ENCODE measurements around a stretch of chr1.

DNA sequence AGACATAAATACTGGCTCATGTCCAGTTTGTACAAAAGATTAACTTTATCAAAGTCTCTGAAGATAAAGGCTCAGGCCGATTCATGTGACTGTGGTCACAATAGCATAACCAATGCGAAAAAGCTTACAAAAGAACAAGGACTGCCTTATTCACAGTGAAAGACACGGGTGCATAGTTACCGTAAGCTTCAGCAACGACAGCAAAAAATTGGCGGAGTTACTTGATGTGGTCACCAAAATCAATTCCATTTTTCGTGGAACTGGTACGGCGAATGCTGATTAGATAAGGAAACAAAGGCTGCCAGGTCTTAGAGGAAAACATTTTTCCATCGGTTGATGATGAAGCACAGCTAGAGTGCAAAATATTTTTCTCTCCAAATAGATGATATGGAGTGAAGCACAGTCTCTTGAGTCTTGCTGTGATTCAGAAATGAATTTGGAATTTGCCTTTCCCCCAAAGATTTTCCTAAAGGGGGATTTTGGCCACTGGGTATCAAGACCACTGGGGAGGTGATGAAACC, 173.4 kb upstream of the CHRM3 start:
- PRO-cap, 2 experiments = no peak in any of the 2 experiments

DNA sequence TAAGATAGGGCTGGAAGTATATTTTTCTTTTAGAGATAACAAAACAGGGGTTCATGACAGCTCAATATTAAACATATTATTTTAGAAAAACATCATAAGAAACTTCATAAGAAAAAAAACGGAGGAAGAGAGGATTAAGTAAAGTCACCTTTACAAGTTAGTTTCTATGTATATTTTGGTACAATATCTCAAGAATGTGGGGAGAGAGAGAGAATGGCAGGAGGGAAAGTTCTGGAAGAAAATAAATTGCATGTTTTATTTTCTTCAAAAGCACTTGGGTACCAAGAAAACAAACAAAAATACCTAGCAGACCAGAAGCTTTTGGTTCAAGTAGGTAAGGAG, 60.8 kb downstream of the CHRM3 start:
- PRO-cap, 2 experiments = no peak in any of the 2 experiments

GRCh38 chr1:239668787-239669357, 282.5 kb downstream of the CHRM3 start:
- PRO-cap, 2 experiments = no peak in any of the 2 experiments

DNA sequence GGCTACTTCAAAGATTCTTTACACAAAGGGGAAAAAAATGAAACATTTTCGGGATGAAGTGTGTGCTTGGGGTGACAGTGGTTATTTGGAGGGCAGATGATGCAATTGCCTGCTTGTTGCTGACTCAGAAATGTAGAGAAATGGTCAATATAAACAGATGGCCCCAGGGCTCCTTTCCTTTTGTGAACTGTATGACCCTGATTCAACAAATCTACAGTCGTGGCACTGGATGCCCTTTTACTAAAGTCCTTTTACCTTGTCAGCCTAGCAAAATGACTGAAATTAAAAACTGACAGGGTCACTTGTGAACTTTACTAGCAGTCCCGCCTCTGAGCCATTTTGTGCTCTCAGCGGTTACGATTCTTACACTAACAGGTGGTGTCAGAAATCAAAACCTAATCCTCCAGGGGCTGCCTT, 49.9 kb downstream of the GREM2 start:
- PRO-cap, 2 experiments = no peak in any of the 2 experiments

DNA sequence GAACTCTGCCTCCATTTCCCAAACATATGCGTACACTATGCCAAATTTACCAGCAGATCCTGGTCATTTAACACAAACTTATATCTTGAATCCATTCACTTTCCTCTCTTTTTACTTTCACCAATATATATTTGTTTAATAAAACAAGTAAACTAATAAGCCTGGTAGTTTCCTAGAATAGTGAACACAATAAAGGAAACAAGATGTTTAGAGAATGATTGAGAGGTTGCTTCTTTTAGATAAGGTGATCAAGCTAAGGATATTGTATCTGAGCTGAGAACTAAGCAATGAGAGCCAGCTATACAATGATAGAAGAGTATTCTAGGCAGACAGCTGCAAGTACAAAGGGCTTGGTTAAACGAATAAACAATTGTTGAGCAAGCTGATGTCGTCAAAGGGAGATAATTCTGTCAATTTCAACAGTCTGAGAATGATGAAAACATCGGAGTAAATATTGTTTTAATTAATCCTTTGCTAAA, 5.4 kb upstream of the FH start:
- PRO-cap, 2 experiments = no peak in any of the 2 experiments

DNA sequence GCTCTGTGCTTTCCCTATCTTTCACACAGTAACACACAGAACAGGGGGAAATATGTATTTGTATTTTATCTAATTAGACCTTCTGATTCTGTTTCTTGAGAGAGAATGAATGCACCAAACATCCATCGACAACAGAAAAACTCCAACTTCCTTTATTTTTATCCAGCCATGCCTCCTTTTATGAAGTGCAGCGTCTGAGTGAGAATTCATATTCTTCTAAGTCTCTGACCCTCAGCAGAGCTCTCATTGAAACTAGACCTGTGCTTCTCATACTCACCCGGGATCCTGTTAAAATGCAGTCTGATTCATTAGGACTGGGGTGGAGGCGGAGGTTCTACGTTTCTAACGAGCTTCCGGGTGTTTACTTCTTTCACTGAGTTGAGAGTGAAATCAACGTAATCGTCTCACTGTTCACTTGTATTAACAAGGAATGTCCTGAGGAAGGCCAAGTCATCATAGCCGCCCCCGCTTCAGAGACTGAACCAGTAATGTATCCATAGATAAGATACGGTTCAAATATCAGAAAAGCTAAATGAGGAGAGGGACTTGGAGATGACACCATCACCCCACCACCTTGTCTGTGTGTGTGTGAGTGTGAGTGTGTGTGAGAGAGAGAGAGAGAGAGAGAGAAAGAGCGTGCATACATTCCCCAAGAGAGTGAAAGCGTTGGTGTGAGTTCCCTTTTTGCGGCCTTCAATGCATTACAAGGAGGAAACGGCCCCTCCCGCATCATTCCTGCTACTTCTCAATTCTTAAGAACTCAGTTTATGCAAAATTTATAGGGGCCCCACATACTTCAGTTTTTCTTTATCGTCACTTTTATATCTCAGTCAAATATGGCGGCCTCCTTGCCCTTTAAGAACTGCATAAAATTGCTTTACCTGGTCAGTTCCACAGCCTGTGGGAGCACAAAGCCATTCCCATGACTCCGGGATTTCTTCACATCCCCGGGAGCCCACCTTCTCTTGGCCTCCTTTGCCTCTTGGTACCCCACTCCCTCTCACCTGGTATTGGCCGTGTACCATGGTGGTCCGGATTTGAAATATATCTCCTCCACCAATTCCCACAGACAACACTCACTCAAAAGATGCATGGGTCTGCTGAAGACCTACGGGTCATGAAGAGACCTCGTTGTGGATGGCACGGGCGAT, 19.8 kb downstream of the KMO start:
- PRO-cap, 2 experiments = peak in 2 of 2 experiments; most common plus-strand start position 418 of the sequence (in 2); most common minus-strand start position 302 of the sequence (in 2)

DNA sequence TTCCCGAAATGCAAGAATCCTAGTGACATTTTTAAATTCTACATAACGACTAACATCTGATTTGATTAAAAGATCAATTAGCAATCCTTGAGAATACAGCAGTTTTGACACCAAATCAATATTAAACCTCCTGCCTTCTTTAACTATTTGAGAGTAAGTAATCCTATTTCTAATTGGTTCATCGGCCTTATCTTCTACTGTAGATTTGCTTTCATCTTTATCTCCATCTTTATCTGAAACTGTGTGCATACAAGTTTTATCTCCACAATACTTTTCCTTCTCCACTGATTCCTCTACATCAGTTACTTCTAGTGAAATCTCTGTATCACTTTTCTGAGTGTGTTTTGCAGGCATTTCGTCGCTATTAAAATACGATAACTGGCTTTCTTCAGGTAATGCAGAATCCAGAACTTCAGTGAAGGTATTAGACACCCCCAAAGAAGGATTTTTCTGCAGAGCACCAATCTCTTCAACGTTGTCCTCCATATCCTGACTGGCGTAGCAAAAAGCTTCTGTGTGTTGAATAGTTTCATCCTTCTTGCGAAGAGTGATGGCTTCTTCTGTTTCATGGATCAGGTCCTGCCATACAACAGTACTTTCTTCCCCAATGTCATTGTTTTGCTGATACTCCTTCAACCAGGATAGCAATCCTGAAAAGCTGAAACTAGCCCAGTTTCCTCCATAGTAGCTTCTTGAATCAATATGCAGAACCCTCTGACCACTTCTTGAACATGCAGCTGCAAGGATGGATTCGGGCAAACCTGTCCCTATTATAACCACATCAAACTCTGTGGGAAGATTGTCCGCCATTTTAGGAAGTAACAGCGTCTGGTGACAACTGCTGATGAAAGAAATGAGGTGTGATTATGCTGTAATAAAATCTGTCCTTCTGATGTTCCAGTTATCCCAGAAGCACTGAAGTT, 5.0 kb downstream of the CHML start:
- PRO-cap, 2 experiments = no peak in any of the 2 experiments

DNA sequence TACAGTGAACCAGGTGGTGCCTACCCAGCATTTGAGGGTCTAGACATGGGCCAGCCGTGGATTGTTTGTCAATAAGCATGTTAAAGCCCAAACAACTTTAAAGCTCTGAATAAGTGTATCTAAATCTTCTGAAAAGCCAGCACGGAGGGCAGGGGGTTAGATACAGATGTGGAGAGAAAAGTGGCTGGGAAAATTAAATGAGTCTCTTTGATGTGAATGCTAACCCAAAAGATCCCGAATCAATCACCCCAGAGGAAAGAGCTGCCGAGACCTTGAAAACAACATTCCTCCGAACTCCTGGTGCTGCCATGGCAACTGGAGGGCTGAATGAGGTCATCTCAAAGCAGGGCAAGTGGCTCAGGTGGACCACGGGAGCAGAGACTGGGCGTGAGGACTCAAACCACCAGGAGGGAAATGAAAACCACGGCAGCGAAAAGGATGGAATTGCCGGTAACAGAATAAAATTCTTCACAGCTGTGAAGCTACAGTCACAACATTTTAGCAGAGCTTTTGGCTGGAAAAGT, 23.5 kb upstream of the BECN2 start:
- PRO-cap, 2 experiments = no peak in any of the 2 experiments

DNA sequence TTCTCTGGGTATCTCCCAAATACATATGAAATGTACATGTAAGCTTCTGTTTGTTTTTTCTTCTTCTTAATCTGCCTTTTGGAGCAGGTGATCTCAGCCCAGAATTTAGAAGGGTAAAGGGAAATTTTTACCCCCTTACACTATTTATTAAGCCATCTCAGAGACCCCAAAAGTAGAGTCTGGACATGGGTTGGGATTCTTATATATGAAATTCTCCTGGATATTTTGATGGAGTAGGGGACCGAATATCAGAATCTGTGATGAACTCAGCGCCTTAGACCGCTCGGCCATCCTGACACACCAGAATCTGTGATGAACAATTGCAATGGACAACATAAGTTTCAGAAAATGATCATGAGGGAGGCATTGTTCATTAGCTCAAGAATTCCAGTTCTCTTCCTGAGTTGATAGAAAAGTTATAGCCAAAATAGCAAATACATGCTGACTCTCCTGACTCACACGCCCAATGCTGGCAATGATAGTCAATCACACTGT, 221.7 kb downstream of the PLD5 start:
- PRO-cap, 2 experiments = no peak in any of the 2 experiments

GRCh38 chr1:242890089-242890779, 364.8 kb downstream of the CEP170 start:
- PRO-cap, 2 experiments = no peak in any of the 2 experiments

- PRO-cap, 2 experiments = no peak in any of the 2 experiments
Observed at GRCh38 chr1:243253126-243253948, 1.7 kb downstream of the CEP170 start.

DNA sequence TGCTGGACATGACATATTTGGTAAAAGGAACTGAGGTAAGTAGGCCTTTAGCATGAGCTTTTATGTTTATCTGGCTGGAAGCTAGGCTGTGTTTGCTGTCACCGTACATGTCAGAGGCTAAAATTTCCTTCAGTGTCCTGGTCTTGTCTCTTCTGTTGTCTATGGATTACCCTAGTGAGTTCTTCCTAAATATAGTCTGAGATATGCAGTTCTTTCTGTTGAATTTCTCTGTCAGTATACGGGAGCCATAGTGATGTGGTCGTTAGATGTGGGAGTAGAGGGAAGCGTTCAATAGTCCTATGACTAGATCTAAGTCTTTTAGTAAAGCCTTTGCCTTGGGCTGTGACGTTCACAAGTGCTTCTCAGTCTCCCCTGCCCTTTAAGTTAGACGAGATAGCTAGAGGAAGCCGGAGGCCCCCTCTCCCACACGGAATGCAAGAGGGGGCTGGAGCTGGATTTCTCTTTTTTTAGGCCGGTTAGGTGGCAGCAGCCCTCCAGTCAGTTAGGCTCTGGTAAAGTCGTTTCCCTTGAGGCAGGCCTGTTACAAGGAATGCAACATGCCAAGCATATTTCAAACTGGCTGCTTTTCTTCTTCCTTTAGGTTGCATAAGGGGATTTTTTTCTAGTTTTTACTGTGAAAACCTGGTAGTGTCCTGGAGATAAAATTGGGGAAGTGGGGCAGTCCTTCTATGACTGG, 28.5 kb downstream of the SDCCAG8 start:
- PRO-cap, 2 experiments = no peak in any of the 2 experiments

GRCh38 chr1:243344020-243344375, 88.2 kb downstream of the SDCCAG8 start:
- PRO-cap, 2 experiments = no peak in any of the 2 experiments

DNA sequence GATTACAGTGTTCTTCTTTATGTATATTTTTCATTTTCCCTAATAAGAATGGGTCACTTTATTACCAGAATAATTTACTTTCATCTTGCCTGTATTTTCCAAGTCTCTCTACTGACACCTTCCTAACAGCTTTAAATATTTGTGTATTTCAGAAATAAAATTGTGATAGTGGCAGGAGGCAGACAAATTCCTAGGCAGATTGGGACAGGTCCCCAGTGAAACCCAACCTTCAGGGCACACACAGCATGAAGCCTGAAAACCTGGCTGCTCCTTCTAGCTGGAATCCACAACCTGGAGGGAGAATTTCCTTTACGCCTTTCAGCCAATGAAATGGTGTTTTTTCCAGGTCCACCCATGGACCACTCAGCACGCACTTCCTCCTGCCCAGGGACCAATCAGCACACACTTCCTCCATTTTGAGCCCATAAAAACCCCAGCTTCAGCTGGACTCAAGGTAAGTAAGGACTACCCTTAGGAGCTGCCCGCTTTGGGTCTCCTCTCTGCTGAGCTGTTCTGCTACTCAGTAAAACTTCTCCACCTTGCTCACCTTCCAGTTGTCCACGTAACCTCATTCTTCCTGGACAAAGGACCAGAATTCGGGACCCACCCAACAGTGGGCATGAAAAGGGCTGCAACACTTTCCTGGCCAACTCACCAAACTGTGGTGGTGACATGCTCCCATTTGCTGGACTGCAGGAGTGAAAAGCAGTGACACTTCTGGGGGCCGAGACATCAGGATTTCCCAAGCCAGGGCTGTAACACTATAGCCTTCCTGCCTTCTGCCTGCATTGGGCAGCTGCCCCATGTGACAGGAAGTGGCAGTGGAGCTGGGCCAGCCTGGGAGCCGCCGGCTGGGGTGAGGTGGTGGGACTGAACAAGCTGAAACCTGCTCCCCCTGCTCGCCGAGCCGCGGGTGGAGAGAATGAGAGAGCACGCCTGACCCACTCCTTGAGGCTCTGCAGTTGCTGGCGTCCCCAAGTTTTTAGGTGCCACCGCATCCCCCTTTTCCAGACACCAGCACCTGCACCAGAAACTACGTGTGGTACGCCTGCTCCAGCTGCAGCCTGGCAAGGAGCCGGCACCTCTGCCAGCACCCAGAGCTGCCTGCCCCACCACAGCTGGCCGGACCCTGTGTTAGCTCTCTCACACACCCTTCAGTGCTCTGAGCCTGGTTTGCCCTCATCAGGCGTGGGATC, 119.8 kb downstream of the AKT3 start:
- PRO-cap, 2 experiments = no peak in any of the 2 experiments

- PRO-cap, 2 experiments = no peak in any of the 2 experiments
Observed at GRCh38 chr1:243790575-243790892, 59.5 kb downstream of the AKT3 start.

GRCh38 chr1:244052056-244052465, 978 bp downstream of the ZBTB18 start:
- PRO-cap, 2 experiments = no peak in any of the 2 experiments

DNA sequence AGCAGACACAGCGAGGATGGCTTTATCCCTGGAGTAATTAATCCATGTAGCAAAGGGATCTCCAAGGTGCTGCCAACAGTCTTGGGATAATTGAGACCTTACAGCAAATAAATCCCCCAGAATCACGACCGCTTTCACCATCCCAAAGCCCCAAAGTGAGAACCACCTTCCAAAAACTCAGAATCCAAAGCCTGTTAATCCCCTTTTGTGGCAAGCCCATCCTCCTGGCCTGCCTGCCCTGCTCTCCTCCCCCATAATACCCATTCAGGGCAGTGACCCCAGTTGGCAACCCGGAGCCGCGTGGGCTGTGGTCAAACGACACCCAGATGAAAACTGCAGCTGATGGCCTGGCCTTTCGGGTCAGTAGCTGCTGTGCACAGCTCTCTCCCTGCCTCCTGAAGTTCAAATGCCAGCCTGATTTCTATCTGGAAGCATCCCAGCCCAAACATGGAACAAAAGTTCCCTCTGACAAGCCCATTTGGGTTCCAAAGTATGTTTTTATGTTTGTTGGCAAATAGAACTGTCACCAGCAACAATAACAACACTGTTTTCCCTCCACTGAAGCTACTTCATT, 80.1 kb upstream of the C1orf100 start:
- PRO-cap, 2 experiments = no peak in any of the 2 experiments

DNA sequence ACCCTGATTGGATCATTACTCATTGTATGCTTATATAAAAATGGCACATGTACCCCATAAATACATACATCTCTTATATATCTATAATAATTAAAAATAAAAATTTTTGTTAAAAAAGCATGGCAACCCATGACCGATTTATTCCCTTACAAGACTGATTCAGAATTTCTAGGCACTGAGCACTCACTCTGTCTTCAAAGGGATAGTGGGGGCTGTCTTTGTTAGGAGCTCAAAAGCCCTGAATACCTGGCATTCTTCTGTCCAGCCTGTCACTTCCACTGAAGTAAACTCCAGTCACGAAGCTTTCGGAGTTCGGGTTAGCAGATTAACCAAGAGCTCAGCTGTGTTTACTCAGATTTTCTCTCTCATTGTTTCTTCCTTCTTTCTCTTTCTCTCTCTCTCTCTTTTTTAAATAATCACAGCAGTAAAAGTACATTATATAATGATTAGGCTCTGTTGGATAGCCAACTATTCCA, 9.2 kb downstream of the C1orf100 start:
- PRO-cap, 2 experiments = no peak in any of the 2 experiments

DNA sequence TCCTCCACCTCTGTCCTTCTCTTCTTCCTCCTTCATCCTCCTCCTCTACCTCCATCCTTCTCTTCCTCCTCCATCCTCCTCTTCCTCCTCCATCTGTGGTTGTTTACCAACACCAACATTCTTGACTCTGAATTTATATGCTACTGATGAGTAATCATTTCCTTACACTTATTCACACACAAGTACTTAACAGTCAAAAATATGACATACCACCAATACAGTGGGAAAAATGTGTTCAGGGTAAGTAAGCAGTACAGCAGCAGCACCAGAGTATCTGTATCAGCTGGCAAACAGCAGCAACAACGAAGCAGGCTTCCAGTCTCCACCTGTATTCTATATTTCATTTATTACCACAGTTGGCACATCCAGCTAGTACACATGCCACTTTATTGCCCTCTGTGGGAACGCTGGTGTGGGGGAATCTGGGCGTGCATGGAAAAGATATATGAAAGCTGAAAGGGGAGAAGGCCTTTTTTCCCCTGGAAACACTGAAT, 16.1 kb downstream of the ADSS2 start:
- PRO-cap, 2 experiments = no peak in any of the 2 experiments

DNA sequence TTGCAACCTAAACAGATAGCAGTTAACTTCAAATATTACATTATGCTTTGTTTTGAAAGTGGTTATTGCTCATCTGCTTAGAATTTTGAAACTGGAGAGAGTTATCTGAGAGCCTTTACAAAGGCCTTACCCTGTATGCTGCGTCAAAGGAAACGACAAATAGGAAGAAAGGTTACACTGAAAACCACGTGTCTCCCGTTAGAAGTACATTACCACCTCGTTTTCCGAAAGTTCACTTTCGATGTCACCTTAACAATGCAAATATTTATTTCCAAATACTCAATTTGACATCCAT, 1.2 kb downstream of the ADSS2 start:
- PRO-cap, 2 experiments = peak in 2 of 2 experiments; most common plus-strand start position 235 of the sequence (in 2); most common minus-strand start position 93 of the sequence (in 2)